Peyer's patch (tissue), 4 donors: ENCODE measurements around a stretch of chr12.

- PRO-cap = no peak
- RAMPAGE, long total RNA, 4 experiments = no peak in any of the 4 experiments
Measured at GRCh38 chr12:111412158-111412566, 6.4 kb downstream of the SH2B3 start.

- PRO-cap = no peak
- RAMPAGE, long total RNA, 4 experiments = no peak in any of the 4 experiments
Measured at GRCh38 chr12:111436513-111437359, 31.0 kb downstream of the SH2B3 start.

DNA sequence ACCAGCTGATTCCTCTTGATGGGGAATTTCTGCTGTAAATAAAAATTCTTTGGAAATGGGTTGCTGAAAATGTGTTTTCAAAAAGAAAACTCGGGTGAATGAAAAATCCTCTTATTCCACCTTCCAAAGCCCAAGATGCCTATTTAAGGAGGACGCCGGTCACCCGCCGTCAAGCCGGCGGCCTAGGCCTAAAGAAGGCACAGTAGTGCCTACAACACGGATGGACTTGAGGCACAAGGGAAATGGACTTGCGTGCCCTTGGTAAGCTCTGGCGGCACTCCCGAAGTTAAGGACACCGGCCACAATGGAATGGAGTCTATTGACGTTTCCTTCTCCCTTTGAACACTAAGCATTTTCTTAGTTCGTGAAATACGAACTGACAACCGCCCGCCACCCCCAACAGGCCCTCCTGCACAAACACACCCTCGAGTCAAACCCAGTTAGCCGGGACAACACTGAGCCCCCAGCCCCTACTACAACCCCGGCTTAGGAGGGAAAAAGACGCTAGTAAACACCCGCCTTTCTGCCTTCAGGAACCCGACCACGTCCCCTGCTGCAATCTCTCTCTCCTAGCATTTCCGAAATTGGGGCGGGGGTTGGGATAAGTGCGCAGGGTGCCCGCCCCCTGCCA lies 1.8 kb downstream of the ATXN2 start:
- PRO-cap = bidirectional peak, plus-strand start at position 319 of the sequence, minus-strand start at position 173 of the sequence
- RAMPAGE, long total RNA, 4 experiments = no peak in any of the 4 experiments

GRCh38 chr12:111600194-111600558 lies 1.1 kb upstream of the ATXN2 start:
- PRO-cap = no peak
- RAMPAGE, long total RNA, 4 experiments = no peak in any of the 4 experiments

- PRO-cap = bidirectional peak, plus-strand start at chr12:111767572, minus-strand start at chr12:111767456
- RAMPAGE, long total RNA, 4 experiments = no peak in any of the 4 experiments
Measured at GRCh38 chr12:111767043-111767743, 460 bp downstream of the ALDH2 start.

GRCh38 chr12:111767744-111768067 lies 973 bp downstream of the ALDH2 start:
- PRO-cap = no peak
- RAMPAGE, long total RNA, 4 experiments = no peak in any of the 4 experiments

- PRO-cap = bidirectional peak, plus-strand start at chr12:111780900, minus-strand start at chr12:111780779
- RAMPAGE, long total RNA, 4 experiments = no peak in any of the 4 experiments
Measured at GRCh38 chr12:111780663-111781023, 13.9 kb downstream of the ALDH2 start.

DNA sequence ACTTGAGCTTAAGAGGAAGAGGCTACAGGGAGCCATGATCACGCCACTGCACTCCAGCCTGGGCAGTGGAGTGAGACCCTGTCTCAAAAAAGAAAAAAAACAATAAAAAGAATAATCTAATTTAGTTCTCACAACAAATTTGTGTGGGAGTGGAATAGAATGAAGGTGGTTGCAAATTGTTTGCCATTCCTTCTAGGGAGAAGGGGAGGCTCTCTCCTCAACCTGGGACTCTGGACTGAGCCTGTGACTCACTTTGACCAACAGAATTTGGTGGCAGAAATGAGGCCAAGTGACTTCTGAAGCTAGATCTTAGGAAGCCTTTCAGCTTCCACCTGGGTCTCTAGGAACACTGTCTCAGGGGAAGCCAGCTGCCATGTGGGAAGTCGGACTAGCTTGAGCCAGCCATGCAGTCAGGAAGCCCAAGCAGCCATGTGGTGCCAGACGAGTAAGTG lies 14.3 kb downstream of the ALDH2 start:
- PRO-cap = unidirectional peak, minus-strand start at position 232 of the sequence
- RAMPAGE, long total RNA, 4 experiments = no peak in any of the 4 experiments

DNA sequence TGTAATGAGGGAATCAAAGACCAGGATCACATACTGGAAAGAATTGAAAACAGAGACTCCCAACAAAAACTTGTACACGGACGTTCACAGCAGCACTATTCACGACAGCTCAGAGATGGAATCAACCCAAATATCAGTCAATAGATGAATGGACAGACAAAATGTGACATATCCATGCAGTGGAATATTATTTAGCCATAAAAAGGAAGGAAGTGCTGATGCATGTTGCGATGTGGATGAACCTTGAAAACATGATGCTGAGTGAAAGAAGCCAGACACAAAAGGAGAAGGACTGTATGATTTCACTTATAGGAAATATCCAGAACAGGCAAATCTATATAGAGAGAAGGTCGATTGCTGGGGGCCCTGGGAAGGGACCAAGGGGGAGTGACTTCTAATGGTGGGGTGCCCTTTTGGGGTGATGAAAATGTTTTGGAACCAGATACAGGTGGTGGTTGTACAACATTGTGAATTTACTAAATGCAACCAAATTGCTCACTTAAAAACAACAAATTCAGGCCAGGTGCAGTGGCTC lies 28.5 kb upstream of the MAPKAPK5 start:
- PRO-cap = no peak
- RAMPAGE, long total RNA, 4 experiments = no peak in any of the 4 experiments

DNA sequence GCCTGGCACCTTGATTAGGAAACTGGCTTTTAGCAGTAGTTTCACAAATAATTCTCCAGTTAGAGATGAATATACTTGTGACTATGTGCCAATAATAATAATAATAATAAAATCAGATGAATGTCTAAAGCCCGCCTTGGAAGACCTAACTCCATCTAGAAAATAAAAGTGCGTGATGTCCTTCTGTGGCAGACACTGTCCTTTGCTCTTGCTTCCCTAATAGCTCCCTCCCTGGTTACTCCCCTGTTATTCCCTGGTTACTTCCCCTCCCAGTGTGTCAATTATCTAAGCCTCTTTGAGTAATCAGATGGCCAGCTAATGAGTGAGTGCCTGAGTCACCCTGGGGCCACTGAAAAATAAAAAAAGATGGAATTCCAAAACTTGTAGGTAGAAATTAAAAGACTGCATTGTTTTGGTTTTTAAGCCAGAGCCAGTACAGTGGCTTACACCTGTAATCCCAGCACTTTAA lies 8.4 kb upstream of the TRAFD1 start:
- PRO-cap = unidirectional peak, minus-strand start at position 218 of the sequence
- RAMPAGE, long total RNA, 4 experiments = no peak in any of the 4 experiments

- PRO-cap = no peak
- RAMPAGE, long total RNA, 4 experiments = no peak in any of the 4 experiments
Measured at GRCh38 chr12:112121753-112122469, 3.4 kb upstream of the TRAFD1 start.

GRCh38 chr12:112164089-112164529 lies 38.7 kb downstream of the TRAFD1 start:
- PRO-cap = no peak
- RAMPAGE, long total RNA, 4 experiments = no peak in any of the 4 experiments

DNA sequence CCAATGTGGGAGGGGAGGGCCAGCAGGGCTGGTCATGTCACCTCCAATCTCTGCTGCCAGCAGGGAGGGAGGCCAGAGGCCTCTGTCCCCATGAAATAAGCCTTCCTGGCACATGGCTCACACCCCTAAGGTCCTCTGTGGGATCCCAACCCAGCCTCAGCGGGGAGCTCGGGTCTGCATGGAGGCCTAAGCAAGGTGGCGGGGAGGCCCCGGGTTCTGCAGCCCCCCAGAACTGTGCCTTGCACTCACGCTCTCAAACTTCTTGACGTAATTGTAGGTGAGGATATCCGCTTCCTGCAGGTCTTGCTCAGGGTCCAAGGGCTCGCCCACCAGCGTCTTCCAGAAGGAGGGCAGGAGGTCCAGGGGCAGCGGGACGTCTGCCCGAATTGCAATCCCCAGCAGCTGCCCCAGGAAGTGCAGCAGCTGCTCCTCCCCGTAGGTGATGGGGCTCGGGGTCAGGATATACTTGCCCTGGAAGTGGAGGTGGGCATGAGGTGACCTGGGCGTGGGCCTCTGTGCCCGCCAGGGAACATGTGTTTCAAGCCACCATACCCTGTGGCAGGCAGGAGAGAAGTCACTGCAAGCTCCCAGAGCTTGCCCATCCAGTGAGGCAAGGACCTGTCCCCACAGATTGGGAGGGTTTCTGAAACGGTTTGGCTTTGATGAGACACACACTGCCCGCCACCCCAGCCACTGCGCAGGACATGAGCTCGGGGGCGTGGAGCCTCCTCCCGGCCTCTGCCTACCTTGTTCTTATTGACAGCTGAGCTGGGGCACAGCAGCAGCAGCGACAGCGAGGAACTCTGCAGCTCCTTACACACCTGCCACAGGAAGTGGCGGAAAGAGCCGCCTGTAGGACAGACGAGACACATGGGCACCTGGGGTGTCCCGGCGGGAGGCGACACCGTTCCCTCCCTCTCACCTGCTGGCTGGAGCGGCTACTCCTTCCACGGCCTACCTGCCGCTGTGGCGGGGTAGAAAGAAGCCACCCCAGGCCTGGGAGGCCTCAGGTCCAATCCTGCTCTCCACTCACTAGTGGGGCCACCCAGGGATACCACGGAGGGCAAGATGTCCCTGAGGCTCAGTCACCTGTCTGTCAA lies 42.1 kb downstream of the TRAFD1 start:
- PRO-cap = no peak
- RAMPAGE, long total RNA, 4 experiments = no peak in any of the 4 experiments

DNA sequence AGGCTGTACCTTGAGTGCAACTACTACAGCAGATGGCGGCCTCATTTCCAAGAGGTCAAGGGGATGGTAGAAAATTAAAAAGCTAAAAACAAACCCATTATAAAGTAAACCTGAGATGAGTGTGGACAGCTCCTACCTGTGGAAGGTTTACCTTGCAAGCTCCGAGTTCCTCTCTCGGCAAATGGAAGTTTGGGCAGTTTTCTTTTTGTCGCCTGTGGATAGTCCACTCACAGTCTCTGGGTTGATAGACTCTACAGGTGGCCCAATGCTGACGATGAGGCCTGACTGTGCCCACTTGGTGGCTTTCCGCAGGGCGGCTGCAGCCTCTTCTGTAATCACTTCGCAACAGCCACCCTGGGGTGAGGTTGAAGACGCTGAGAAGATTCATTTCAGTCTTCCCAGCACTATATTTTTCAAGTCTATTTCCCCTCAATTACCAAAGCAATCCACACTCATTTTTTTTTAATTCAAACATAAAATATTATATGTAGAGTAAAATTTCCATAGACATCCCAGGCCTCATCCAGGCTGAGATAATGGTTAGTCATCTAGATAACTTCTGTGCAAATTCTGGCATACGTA lies 106.1 kb downstream of the TRAFD1 start:
- PRO-cap = no peak
- RAMPAGE, long total RNA, 4 experiments = no peak in any of the 4 experiments

DNA sequence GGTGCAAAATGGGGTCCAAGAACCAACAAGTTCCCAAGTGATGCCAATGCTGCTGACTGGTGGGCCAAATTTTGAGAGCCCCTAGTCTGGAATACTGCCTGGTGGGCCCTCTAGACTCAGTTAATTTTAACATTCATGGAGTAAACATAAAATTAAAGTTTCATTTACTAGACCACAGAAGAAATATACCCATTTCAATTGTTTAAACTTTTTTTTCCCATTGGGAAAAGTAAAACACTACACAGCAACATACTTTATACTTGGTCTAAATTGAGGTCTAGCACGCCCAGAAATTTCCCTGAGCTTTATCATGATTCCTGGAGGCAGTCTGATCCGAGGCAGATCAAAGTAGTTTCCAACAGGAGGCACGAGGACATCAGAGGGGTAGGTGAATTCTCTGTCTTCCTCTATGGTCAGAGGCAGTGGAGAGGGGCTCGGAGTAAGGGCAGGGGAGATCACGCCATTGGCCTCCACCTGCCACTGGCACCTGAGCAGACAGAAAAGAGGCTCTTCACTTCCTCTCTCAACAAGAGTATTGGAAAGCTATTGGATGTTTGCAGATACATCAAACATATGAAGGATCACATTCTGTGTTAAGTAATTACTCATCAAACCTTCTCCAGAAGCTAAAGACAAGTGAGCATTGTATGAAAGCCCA lies 124.7 kb downstream of the TRAFD1 start:
- PRO-cap = no peak
- RAMPAGE, long total RNA, 4 experiments = no peak in any of the 4 experiments

DNA sequence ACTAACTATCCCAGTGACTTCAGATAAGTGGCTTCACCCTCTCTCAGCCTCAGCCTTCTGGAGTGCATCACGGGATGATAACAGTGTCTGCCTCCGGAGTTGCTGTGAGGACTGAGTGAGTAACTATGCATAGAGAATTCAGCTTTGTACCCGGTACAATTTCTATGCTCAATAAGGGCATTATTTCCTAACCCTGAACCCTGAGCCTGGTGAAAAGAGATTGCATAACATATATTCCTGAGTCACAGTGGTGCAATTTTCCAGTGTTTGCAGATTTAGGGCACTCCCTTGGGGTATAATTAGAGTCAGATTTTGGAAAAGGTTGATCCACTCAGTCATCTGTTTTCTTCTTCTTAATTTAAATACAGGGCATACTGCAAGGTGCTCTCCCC lies 181.1 kb downstream of the PTPN11 start:
- PRO-cap = no peak
- RAMPAGE, long total RNA, 4 experiments = no peak in any of the 4 experiments

DNA sequence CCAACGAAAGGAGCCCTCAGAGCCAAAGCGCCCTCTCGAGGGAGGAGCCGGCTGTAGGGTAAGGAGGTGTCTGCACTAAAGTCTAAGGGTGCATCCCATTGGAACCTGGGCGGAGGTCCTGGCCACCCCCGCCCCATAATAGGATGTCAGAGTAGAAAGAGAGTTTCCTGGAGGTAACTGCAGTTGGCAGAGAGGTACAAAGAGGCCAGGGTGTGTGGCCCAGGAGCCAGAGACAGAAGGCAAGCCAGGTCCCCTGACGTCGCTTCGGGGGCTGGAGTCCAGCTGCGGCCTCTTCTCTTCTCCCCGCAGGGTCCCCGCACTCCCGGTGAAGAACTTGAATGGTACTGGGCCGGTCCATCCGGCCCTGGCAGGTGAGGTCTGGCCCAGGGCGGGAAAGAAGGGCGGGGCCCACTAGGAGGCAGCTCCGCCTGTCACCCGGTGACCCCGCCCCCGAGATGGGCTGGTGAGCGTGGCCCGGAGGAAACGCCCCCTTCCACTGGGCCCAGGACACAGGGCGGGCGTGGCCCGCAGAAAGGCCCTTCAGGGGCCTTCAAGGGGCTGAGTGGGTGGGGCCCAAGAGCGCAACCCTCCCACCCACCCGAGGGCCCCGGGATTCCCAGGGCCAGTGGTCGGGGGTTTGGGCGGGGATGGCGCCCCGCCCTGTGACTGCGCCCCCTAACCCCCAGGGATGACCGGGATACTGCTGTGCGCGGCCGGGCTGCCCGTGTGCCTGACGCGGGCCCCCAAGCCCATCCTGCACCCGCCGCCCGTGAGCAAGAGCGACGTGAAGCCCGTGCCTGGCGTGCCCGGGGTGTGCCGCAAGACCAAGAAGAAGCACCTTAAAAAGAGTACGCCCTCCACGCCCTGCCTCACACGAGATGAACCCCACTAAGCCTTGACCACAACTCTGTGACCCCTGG lies 36.6 kb downstream of the DTX1 start:
- PRO-cap = no peak
- RAMPAGE, long total RNA, 4 experiments = no peak in any of the 4 experiments

GRCh38 chr12:113111113-113111653 lies 24.4 kb downstream of the RASAL1 start:
- PRO-cap = no peak
- RAMPAGE, long total RNA, 4 experiments = no peak in any of the 4 experiments

GRCh38 chr12:113114405-113114715 lies 21.2 kb downstream of the RASAL1 start:
- PRO-cap = no peak
- RAMPAGE, long total RNA, 4 experiments = no peak in any of the 4 experiments

GRCh38 chr12:113136884-113137337 lies 1.4 kb upstream of the RASAL1 start:
- PRO-cap = no peak
- RAMPAGE, long total RNA, 4 experiments = no peak in any of the 4 experiments